ENCODE measurements around a stretch of chr12.

DNA sequence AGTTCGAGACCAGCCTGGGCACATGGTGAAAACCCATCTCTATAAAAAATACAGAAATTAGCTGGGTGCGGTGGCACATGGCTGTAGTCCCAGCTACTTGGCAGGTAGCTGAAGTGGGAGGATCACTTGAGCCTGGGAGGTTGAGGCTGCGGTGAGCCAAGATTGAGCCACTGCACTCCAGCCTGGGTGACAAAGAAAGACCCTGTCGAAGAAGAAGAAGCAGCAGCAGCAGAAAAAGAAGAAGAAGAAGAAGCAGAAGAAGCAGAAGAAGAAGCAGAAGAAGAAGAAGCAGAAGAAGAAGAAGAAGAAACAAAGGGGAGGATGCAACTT lies 139.5 kb upstream of the PARP11 start:
- PRO-cap, result no peak

DNA sequence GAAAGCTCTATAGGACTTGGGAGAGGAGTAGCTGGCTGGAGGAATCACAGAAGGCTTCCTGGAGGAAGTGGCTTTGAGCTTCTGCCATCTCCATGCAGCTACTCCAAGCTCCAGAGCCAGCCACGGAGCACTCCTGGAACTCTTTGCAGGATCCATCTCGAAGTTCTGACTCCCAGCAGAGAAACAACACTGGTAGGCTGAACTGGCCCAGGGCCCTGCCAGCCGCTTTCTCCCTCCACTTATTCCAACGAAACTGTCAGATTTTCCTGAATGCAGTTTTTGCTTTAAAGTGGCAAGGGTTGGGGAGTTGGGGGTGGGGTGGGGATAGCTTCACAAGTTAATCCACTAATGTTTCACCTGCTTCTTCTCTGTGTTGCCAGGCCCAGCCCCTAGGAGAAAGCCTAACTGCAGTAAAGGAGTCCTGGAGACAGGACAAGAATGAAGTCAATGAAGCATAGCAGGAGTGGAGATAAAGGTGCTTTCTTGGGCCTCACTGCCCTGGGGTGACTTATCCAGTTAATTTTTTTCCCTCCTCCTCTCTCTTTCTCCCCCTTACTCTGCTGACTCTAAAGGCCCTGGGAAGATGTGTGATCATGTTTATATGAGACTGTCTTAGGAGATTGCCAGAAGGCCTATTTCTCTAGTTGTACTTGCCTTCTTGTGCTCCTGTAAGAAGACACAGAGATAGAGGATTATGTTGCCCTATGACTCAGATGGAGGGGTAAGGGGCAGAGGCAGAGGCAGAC lies 140.3 kb upstream of the PARP11 start:
- PRO-cap, result no peak

DNA sequence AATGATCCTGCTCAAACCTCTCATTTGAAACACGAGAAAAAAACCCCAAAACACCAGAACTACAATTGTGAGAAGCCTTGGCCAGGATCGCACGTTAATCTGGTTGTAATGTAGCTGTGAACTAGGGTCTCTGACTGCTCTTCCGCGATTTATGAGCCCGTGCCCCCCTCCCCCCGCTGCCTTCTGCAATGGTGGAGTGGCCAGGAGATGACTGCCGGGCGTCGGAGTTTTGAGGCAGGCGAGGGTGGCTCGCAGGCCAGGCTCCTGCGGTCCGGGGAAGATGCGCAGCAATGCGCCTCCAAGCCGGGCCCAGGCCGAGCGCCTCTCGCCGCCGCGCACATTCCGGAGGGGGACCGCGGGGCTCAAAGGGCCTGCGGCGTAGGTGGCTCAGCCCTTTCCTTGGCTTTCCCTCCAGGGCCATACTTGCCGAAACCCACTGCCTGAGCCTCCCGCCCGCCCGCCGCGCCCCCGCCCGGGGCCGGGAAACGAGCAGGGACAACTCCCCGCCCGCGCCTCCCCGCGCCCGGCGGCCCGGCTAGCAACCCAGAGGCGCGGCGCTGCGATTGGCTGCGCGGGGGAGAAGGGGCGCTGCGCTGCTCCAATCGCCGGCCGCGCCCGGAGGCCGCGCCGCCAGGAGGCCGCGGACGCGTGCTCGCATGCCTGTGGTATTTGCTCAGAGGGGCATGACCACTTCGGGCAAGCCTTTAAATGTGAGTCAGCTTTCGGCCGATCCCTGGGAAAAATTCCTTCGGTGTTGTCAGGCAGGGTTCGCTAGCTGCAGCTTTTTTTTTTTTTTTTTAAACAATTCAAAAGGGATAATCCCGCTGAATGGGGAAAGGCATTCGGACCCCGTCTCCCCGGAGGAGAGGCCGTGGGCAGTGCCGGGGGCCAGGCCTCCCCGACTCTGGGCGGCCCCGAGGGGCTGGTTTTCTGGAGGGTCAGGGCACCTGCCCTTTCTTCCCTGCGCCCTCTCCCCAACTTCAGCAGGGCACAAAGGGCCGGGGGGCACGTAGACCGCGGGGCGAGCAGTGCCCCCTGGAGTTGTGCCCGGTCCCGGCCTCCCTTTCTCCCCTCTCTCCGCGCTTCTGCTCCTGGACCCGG lies 158.0 kb upstream of the PARP11 start:
- PRO-cap, result bidirectional peak, plus-strand start at position 736 of the sequence, minus-strand start at position 480 of the sequence

DNA sequence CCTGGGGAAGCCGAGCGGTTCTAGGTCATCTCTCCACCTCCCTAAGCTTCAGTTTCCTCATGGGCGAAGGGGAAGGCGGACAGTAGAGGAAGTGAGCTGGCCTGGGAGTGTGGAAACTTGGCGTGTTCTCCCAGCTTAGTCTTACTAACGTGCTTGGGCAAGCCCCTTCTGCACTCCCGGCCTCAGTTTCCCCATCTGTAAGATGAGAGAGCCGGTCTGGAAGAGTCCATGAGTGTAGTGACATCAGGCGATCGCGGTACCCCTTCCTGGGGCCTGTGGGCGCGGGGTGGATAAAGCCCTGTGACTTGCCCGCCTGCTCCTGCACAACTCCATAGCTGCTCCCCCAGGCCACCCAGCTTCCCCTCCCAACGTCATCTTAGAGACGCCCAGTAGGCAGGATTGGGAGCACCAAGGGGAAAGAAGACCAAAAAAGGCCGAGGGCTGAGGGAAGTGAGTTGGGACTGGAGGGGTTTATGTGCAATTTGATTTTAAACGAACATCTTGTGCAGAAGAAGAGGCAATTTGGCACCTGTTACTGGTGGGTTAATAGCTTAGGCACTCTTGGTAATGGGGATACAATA lies 158.8 kb upstream of the PARP11 start:
- PRO-cap, result no peak

- PRO-cap, result no peak
Measured at GRCh38 chr12:4115009-4115432, 158.5 kb upstream of the CCND2 start.

DNA sequence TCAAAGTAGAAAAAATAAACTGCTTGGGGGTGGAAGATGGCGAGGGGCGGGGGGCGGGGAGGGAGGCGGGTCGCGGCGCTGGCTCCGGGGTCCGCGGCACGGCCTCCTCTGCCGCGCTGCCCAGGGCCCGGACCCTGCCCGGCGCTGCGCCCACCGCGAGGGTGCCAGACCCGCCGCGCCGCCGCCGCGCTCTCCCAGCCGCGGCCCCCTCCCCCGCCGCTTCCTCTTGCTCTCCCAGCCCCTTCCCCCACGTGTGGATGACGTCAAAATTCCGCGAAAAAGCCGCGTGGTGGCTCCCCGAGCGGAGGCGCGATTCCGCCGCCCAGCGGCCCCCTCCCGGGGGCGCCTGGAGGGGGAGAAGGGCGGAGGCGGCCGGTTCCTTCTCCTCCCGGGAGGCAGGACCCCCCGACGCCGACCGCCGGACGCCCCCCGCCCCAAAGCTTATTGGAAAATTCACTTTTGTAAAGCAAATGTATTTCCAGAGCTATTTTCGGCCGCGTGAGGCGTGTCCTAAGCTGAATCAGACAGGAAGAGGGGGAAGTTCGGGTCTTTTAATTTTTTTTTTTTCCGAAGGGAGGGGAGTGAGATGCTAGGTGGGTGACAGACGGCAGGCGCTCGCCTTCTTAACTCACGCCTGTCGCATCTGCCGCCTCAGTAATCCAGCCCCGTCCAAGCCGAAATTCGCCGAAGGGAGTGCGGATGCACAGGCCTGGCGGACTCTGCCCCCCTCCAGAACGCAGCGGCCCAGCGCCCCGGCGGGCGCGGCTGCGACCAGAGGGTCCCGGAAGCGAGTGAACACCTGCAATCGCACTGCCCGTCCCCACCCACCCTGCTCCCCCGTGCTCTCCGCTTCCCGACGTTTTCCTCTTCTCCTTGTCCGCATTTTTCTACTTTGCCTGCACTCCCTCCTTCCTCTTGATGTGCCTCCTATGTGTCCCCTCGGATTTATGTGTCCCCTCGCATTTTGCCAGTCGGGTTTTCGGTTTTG lies 4.1 kb upstream of the CCND2 start:
- PRO-cap, result bidirectional peak, plus-strand start at position 584 of the sequence, minus-strand start at position 228 of the sequence

- PRO-cap, result no peak
Measured at GRCh38 chr12:4272985-4273233, 653 bp upstream of the CCND2 start.

- PRO-cap, result no peak
Measured at GRCh38 chr12:4301373-4302518, 19.3 kb upstream of the TIGAR start.

DNA sequence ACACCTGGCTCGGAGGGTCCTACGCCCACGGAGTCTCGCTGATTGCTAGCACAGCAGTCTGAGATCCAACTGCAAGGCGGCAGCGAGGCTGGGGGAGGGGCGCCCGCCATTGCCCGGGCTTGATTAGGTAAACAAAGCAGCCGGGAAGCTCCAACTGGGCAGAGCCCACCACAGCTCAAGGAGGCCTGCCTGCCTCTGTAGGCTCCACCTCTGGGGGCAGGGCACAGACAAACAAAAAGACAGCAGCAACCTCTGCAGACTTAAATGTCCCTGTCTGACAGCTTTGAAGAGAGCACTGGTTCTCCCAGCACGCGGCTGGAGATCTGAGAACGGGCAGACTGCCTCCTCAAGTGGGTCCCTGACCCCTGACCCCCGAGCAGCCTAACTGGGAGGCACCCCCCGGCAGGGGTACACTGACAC lies 29.0 kb downstream of the C12orf4 start:
- PRO-cap, result no peak

DNA sequence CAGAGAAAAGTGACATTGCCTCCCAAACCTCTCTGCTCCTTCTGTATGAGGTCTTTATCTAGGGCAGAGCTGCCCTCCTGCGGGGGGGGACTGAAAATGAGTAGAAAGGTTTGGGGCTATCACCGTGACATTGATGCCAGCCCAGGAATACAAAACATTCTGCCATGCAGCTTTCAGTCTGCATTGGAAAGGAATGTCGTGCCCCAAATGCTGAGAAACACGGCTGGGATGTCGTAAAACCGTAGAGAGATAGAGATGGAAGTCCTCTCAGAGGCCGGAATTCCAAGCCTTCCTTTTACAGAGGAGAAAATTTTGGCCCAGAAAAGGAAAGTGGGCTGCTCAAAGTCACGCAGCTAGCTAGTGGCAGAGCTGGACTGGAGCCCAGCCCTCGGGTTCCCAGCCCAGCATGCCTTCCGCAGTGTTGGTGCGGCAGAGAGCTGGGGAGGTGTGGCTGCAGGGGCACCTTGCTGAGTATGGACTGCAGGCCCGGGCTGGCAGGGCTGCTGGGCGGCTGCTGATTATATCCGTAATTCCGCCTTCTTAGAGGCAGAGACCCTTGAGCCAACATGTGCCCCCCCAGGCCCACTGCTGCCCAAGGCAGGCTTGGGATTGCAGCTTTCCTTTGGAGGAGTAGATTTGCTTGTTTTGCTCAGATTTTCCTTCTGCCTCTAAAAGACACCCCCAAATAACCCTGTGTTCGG lies 50.3 kb downstream of the KCNA1 start:
- PRO-cap, result no peak

DNA sequence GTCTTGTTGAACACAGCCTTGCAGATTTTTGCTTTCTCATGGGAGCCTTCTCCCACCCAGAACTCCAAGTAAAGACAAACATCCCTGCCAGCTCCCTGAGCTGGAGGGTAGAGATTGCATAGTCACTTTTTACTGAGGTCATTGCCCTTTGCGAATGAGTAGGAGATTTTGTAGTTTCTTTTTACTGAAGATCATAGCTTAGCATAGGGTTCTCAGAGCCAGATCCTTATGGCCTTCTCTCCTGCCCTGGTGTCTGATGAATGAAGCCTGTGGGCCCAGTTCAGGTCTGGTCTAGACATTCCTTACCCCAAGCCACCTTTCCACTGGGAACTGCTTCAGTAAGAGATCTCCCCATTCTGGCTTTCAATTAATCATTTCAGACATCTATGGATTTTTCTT lies 36.7 kb downstream of the KCNA5 start:
- PRO-cap, result no peak

DNA sequence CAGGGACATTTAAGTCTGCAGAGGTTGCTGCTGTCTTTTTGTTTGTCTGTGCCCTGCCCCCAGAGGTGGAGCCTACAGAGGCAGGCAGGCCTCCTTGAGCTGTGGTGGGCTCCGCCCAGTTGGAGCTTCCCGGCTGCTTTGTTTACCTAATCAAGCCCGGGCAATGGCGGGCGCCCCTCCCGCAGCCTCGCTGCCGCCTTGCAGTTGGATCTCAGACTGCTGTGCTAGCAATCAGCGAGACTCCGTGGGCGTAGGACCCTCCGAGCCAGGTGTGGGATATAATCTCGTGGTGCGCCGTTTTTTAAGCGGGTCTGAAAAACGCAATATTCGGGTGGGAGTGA lies 78.1 kb downstream of the KCNA5 start:
- PRO-cap, result no peak

- PRO-cap, result no peak
Measured at GRCh38 chr12:5431047-5431565, 802 bp upstream of the NTF3 start.

- PRO-cap, result no peak
Measured at GRCh38 chr12:5937718-5938357, 7.2 kb downstream of the ANO2 start.

DNA sequence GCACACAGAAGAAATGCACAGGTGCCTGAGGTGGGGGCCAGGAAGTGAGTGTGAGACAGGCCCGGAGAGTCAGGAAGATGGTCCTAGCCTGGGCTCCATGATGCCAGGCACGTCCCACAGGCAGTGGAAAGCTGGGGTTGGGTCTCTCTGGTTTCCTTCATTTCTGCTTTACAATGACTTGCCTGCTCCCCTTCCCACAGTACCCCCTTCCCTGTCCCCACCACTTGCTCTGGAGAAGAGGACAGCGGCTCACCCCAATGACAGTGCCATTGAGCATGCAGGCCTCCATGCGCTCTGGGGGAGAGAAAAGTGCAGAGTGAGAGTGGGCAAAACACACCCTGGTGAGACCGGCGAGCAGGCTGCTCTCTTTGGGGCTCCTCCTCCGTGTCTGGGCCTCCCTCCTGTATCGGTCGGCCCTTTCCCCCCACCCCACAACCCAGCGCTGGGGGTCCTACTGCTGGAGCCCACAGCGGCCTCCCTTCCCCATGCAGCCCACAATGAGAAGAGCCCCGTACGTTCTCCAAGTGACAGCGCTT lies 22.9 kb upstream of the ANO2 start:
- PRO-cap, result no peak

DNA sequence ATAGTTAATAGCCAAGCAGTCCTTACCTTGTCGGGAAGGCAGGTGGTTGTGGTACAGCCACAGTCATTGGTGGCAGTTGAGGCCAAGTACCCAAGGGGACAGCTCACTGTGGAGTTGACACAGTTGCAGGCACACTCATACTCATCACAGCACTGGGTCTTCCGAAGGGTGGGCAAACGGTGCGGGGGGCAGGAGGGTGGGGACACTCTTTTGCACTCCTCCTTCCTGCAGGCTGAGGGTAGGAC lies 36.6 kb upstream of the ANO2 start:
- PRO-cap, result no peak

DNA sequence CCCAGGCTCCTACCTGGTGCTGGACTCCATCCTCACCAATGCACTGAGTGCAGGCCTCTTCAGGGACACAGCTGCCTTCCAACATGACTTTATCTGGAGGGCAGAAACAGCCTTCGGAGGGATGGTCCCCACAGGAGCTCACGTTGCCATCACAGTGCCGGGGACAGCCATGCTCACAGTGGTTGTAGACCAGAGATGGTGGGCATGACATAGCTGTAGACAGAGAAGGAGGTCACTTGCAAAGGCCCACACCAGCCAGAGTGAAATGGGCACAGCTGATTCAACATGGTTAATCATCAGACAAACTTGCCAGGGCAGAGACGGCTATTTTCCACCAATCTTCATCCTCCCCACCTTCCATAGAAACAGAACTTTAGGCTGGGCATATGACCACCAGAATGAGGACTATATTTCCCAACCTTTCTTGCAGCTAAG lies 46.8 kb upstream of the ANO2 start:
- PRO-cap, result no peak

GRCh38 chr12:5993781-5994817 lies 49.0 kb upstream of the ANO2 start:
- PRO-cap, result no peak

- PRO-cap, result no peak
Measured at GRCh38 chr12:6190159-6190632, 10.0 kb upstream of the CD9 start.

- PRO-cap, result no peak
Measured at GRCh38 chr12:6197668-6198588, 2.3 kb upstream of the CD9 start.